SK-N-MC (cell line): ENCODE measurements around a stretch of chr10.

DNA sequence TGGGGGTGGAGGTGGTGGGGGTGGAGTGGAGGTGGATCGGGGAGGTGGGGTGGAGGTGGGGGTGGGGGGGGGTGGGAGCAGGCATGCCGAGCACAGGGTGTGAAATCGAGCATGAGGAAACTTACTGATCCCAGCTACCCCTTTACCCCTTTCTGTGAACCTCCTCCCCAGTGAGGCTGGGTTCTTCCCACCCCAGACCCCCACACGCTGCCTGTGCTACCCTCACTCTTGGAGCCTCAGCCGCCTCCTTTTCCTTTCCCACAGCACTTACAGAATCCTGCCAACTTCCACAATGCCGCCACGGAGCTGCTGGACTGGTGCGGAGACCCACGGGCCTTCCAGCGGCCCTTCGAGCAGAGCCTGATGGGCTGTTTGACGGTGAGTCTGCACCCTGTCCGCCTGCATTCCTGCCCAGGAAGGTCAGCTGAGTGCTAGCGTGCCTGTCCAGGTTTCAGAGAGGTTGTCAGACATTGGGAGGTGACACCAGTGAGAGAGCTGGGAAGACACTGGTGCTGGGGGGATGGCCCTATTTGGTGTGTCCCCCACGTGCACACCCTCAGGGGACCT lies 139.1 kb upstream of the PPIF start:
- RRBS, result no CpG with 5 or more reads among the region's 15 CpGs

GRCh38 chr10:79236023-79236751 lies 111.1 kb upstream of the PPIF start:
- RRBS, result no CpG with 5 or more reads among the region's 16 CpGs

DNA sequence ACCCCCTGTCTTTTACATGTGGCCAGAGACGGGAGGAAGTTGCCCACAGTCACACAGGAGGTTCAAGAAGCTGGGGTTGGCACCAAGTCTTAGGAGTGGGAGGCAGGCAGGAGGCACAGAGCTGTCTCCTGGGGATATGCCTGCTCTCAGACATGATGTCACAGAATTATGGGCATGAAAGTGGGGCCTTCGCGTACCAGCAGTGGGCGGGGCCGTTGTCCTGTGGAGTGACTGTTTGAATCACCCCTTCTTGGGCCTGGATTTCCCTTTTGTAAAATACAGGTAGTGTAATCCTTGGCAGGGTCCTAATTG lies 81.2 kb upstream of the PPIF start:
- RRBS, result no CpG with 5 or more reads among the region's 5 CpGs

DNA sequence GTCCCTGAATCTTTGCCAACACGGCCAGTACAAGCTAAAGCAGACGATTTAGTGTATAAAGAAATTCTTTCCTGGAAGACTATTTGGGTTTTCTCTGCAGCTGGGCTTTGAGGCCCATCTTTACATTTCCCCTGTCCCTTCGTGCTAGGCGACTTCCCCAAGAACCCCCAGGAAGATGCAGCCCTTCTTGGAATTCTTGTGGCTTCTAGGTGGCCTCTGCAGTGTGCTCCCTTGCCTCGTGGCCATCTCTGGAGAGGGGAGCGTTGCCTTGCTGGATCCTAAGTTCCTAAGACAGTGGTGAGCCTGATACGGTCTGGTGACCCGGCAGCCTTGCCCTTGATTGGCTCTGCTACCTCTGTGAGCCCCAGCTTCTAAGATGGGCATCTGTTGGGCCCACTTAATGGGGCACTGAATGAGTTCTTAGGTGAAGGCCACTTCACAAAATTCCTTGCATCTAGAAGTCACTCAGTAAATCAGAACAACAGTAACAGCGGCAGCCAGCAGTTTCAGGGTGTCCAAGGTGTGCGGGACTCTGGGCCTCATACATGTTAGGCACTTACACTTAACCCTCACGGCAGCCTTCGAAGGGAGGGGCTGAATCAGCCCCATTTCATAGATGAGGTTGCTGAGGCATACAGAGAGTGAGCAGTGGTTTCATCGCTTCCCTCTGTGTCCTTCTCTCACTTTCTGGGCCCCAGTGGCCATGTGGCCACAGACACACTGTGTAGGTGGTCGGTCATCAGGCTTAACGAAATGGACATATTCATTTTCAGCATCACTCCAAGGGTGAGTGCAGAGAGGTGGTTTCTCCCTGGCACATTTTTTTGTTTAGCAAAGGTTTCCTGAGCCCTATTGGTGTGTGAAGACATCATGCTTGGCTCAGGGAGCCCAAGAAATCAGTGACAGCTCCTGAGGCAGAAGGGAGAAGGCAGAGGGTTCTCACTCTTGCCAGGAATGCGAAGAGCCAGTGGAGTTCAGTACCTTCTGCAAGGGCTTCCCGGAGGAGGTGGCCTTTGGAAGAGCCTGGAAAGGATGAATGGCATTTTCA lies 62.1 kb upstream of the PPIF start:
- RRBS, result no CpG with 5 or more reads among the region's 17 CpGs

DNA sequence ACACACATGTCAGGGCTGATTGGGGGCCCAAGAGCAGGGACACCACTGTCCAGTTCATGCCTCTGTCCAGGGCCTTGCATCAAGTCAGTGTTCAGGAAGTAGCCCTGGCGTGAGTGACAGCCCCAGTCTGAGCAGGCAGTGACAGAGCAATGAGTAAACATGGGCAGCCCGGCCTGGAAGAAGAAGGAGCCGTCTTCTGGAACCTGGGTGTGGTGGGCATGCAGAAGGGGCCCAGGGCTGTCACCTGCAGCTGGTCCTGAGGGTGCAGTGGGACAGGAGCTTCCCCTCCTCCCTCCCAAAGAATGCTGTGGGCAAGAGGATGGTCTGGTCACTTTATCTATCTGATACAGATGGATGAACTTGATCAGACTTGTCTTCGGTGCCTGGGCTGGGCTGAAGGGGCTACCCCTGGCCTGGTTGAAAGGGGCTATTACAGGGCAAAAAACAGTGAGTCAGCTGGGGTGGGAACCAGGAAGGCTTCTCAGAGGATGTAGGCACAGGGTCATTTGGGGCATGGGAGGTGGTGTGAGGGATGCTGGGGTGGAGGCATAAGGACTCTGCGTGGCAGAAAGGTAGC lies 42.7 kb upstream of the PPIF start:
- RRBS, result no CpG with 5 or more reads among the region's 5 CpGs

DNA sequence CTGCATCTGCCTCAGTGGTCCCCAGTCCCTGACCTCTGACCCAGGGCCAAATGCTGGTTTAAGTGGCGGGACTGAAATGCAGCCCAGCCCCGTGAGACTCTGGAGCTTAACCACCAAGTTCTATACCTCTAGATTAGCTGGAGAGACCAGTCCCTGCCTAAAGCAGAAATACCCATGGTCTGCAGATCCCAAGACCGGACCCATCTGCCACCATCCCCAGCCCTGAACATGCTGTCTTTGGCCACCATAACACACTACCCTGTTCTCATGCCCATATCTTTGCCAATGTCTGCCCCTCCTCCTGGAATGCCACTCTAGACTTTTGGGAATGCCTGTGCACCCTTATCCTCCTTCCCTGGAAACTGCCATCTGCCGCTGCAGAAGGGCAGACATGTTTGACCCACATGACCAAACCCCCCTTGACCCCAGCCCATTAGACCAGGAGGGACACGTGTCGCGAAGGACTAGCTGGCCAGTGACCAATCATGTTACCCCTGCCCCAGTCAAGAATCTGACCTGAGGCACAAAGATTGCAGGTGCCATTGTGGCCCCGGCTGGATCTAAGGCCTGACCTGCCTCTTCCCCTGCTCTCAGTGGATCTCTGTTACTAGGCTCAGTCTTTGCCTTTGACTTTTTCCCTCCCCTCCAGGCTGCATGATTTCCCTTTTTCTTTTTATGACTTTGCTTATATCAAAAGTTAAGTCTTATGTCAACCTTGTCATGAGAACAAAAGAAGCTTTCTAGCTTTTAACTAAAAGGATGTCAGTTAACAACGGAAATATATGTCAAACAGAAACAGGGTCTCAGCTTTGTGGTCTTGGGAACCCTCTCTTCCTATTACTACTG lies 24.7 kb upstream of the PPIF start:
- RRBS, result no CpG with 5 or more reads among the region's 9 CpGs

GRCh38 chr10:79356915-79357585 lies 9.8 kb downstream of the PPIF start:
- RRBS, result no CpG with 5 or more reads among the region's 10 CpGs

- RRBS, result no CpG with 5 or more reads among the region's 2 CpGs
These were observed 4.8 kb upstream of the ZCCHC24 start for GRCh38 chr10:79450327-79450526.

DNA sequence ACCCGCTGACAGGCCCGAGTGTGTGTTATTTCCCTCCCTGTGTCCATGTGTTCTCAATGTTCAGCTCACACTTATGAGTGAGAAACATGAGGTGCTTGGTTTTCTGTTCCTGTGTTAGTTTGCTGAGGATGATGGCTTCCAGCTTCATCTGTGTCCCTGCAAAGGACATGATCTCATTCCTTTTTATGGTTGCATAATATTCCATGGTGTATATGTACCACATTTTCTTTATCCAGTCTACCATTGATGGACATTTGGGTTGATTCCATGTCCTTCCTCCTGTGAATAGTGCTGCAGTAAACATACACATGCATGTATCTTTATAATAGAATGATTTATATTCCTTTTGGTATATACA lies 33.7 kb downstream of the NUTM2B start:
- RRBS, result no CpG with 5 or more reads among the region's 2 CpGs

DNA sequence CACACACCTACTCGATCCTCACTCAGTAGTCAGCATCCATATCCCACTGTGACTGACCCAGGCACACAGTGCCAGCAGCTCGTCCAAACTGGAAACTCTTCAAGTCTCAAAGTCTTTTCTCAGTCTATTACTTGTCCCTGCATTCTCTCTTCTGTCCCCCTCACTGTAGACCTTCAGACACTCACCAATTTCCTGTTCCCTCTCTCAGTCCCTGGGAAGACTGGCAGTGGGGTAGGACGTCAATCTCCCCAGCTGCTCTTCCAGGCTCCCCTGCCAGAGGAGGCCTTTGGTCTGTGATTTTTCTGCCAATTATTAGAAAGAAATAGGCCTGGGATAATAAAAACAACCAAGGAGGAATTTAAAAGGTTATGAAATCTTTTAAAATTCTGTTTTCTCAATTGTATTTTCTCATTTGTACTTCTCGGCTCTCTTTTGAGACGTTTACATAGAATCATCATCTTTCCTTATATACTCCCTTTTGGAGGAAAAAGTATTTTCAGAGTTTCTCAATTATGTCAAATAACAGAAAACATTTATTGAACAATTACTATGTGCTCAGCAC lies 41.9 kb upstream of the NUTM2E start:
- RRBS, result no CpG with 5 or more reads among the region's 5 CpGs

- RRBS, result no CpG with 5 or more reads among the region's 9 CpGs
These were observed 35.9 kb upstream of the SFTPD start for GRCh38 chr10:79984657-79985385.

GRCh38 chr10:80104201-80105000 lies 25.9 kb downstream of the TMEM254 start:
- RRBS, result no CpG with 5 or more reads among the region's 7 CpGs

GRCh38 chr10:80159559-80160304 lies 27.2 kb downstream of the PLAC9 start:
- RRBS, result no CpG with 5 or more reads among the region's 6 CpGs

GRCh38 chr10:80168821-80169572 lies 36.3 kb downstream of the ANXA11 start:
- RRBS, result 100% methylated on average over 2 of the region's 16 CpGs

DNA sequence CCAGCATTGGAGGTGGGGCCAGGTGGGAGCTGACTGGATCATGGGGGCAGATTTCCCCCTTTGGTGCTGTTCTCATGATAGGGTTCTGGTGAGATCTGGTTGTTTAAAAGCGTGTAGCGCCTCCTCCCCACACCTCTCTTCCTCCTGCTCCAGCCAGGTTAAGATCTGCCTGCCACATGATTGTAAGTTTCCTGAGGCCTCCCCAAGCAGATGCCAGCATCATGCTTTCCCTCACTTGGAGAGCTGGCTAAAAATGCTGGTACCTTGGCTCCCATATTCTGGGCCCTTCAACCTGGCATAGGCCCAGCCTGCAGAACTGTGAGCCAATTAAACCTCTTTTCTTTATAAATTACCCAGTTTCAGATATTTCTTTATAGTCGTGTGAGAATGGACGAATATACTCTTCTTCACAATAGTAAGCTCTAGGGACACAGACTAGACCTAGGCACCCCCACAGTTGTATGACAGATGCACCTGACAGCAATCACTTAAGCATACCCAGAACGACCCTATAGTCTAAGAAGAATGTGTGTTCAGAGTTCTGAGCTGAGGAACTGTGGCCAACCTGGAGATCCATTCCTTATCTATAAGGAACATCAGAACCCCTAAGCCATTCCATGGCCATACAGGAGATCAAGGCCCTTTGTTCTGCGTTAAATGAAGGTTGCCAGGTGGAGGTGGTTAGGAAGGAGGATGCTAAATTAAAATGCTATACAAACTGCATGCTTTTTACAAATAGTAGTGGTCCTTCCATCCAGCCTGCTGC lies 26.1 kb downstream of the ANXA11 start:
- RRBS, result no CpG with 5 or more reads among the region's 6 CpGs

GRCh38 chr10:80197944-80198403 lies 7.4 kb downstream of the ANXA11 start:
- RRBS, result no CpG with 5 or more reads among the region's 5 CpGs

DNA sequence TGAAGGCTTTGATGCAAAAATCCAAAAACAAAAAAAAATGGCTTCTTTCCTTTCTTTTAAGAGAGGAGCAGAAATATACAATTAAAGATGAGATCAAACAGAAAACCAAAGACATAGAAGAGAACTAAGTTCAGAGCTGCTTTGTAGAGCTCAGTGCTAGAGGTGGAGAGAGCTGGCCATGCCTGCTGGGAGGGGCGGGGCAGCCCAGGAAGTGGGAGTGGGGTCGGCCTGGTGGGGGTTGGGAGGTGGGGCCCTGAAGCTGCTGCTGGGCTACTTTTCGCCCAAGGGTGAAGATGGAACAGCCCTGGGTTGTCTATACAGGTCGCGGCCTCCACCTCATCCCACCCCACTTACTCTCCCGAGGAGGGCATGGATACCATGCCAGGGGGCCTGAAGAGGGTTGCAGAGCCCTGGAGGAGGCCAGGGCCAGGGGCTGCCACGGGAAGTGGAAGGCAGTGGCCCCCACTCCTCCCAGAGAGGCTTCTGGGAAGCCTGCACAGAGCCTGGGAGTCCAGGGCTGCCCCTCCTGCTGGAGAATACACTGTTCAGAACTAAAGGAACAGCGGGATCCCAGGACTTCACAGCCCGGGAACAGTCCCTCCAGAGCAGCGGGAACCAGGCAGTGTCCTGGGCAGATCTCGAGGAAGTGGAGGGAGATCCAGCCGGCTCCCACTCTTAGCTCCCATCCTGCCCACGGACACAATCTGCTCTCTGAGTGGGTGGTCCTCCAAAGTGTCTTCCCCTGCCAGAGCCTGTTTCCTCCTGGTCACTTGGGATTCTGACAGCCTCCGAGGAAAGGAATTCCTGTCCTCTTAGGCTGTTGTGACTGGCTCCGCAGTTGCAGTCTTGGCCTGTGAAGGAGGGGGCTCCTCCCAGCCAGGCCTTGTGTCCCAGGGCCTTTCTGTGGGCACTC lies 23.6 kb downstream of the MAT1A start:
- RRBS, result 76% methylated on average over 4 of the region's 15 CpGs

DNA sequence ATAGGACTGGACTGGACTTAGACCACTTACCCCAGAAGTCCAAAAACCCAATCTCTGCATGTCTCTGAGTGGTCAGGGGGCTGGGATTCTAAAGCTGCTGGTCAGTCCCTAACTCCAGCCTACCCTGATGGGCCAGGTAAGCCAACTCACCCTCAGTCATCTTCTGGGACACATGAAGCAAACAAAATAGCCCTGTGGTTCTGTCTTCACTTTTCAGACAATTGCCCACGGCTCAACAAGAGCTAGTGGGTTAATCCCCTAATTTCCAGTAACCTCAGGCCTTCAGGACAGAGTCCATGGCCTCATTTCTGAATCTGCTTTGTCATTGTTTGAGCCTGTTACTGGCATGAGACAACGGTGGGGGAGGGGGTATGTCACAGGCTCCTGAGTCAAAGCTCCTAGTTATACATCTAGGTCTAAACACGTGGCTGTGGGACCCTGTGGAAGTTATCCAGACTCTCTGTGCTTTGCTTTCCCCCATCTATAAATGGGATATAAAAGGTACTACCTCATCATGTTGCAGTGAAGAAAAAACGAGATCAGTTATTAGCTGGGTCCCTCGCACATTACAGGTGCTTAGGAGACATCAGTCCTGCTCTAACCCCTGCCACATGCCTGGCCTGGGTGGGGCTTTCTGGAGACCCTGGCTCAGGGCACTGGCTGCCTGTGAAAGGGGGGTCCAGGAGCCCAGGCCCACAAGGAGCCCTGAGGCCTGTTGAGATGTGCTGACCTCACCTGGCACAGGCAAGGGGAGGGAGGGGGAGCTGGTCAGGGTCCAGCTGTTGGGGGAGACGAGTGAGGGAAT lies 16.6 kb downstream of the MAT1A start:
- RRBS, result no CpG with 5 or more reads among the region's 6 CpGs

- RRBS, result no CpG with 5 or more reads among the region's 6 CpGs
These were observed 3.2 kb downstream of the PRXL2A start for GRCh38 chr10:80411169-80412254.

DNA sequence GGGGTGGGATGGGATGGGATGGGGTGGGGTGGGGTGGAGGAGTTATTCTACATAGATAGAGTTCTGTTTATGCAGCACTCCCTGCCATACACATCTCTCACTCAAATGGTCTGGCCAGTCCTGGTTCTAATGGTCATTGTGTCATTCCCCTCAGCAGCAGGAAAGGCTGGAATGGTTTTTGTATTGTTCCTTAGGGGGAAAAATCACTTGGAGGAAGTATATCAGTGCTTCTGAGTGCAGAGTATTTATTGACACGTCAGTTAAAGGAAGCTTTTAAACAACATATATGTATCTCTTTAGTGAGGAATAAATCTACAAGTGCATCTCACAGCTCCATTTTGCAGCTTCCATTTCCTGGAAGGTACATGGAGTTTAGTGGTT lies 8.2 kb downstream of the TSPAN14 start:
- RRBS, result no CpG with 5 or more reads among the region's 1 CpG